PFSK-1 (cell line): ENCODE measurements around a stretch of chr17.

DNA sequence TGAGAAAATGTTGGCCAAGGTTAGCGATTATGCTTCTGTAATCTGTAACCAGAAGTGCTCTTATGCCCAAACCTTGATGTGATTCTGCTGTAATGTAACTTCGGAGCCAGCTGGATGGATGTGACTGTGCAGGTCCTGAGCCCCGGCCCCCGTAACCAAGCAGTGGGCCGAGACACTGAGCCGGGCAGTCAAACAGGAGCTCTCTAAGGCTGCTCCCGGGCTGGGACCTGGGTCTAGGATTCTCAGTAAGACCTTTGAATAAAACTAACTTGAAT, 22.8 kb downstream of the ENDOV start:
- RRBS: 77% methylated on average over 3 of the region's 7 CpGs

- RRBS: no CpG with 5 or more reads among the region's 14 CpGs
These were observed 18.3 kb upstream of the RPTOR start for GRCh38 chr17:80526341-80526802.

DNA sequence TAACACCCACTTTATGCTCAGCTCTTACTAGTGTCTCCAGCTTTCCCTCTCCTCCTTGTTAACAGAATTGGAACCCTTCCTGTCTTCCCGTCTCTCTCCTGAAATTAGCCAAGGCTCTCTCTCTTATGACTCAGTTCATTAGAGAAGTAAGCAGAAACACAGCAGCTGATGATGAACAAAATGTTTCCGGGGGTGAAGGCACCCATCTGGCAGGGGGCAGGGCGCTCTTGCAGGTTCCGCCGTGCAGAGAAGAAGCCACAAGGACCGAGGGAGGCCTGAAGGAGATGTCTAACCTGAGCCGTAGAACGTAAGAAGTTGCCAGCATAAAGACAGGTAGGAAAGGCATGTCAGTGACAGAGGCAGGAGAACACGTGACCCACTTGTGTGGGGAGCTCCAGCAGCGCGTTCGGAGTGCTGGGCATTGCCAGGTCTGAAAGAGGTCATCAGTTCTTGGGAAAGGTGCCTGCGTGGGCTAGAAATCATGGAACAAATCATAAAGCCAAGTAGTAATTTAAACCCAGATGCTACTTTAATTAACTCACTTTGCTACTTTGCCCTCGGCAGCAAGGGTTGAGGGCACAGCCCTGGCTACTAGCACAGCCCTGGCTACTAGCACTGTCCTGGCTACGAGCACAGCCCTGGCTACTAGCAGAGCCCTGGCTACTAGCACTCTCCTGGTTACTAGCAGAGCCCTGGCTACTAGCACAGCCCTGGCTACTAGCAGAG, 198.6 kb downstream of the RPTOR start:
- RRBS: no CpG with 5 or more reads among the region's 15 CpGs

- RRBS: no CpG with 5 or more reads among the region's 9 CpGs
These were observed 202.2 kb upstream of the CHMP6 start for GRCh38 chr17:80789303-80789986.

- RRBS: 100% methylated on average over 2 of the region's 25 CpGs
These were observed 20.2 kb upstream of the CHMP6 start for GRCh38 chr17:80971139-80972089.

DNA sequence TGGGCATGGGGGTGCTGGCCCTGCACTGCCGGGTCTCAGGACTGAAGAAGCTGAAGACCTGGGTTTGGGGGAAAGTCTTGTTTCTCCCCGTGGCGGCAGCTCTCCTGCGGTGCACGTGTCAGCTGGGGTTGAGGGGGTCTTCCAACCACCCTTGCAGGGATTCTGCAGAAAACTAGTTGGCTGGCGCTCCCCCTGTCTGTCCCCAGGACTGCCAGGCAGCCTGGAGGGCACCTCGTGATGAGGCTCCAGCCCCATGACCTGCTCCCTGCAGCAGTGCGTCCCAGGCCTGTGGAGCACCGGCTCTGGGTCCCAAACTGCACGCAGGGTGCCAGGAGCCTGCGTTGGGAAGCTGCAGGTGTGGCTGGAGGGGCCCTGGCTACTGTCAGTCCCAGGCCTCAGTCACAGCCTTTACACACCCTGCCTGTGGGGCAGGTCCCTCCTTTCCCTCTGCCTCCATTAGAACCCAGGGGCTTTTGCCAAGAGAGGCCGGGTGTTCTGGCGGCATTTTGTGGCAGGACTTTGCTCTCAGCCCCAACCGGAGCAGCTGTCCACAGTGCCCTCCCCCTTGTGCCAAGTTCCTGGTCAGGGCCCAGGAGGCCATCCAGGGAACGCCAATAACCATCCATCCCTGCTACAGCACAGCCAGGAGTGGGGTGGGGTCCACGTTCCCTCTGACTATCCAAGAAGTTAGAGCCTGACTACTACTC, 9.1 kb downstream of the CHMP6 start:
- RRBS: 89% methylated on average over 3 of the region's 16 CpGs

GRCh38 chr17:81044550-81045431, 9.8 kb downstream of the BAIAP2 start:
- RRBS: 0% methylated on average over 1 of the region's 35 CpGs

- RRBS: 95% methylated on average over 5 of the region's 42 CpGs
These were observed 52.1 kb downstream of the BAIAP2 start for GRCh38 chr17:81086757-81087824.

DNA sequence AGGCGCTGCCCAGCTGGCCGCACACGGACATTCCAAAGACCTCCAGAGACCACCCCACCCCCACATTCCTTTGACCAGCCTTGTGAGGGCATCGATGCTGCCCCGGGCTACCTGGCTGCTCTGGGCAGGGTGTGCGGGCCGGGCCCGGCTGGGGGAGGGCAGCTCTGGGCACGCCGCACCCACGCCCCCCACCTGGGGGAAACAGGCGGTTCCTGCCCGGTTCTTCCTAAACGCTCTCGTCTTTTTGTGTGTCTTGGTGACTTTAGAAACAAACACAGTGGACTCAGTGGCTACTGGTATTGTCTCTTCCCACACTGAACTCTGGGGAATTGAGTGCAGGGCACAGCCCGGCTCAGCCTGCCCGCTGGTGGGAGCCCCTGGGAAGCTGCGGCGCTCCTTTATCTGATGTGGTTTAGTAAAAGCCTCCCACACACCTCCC, 55.5 kb upstream of the PVALEF start:
- RRBS: 96% methylated on average over 7 of the region's 19 CpGs

DNA sequence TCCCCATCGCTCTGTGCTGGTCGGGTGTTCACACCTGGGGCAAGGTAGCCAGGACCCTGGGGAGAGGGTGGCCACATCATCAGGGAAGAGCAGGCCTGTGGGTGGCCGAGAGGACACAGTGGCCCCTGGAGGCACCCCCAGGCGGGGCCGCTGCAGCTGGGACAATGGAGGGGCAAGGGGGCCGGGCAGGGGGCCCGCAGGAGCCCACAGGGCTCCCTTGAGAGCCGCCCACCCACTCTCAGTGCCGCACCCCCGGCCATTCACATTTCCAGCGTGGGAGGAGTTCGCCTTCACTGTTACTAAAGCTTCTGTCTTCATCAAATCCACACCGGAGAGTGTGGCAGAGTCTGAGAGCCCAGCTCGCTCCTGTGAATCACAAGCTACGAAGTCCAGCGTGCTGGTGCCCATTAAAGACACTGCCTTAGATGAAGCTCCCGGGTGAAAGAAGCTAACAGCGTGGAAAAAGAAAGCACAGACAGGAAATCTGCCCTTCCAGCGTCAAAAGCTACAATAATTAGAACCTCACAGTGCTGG, 20.9 kb upstream of the PVALEF start:
- RRBS: 85% methylated on average over 10 of the region's 19 CpGs

DNA sequence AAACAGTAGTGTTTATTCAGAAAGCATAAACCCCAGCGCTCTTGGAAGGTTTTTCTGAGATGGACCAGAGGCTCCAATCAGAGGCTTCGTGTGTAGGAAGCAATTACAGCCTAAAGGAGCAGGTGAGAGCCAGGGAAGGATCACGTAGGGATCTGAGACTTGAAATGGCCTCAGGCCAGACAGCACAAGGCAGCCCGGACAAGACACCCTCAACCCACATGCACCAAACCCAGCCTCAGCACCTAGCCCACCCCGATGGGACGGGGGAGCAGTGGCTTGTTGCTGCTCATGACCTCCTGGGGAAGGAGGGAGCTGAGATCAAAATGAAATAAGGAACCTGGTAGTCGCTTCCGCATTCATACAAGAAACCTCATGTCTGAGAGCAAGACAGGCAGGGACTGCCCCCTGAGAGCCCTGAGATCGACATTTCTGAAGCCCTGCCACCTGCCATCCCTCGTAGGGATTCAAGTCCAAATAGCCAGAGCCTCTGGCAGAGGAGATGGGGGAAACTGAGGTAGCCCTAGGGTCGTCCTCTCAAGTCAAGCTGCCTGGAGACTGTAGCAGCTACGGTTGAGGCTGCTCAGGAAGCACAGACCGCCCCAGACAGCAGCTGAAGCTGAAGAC, 5.6 kb upstream of the CEP131 start:
- RRBS: no CpG with 5 or more reads among the region's 13 CpGs

- RRBS: 92% methylated on average over 4 of the region's 21 CpGs
These were observed 7.1 kb downstream of the NDUFAF8 start for GRCh38 chr17:81246125-81246715.

GRCh38 chr17:81251756-81253008, 13.1 kb downstream of the NDUFAF8 start:
- RRBS: no CpG with 5 or more reads among the region's 45 CpGs

- RRBS: 94% methylated on average over 10 of the region's 28 CpGs
These were observed 19.1 kb downstream of the NDUFAF8 start for GRCh38 chr17:81258133-81258785.

DNA sequence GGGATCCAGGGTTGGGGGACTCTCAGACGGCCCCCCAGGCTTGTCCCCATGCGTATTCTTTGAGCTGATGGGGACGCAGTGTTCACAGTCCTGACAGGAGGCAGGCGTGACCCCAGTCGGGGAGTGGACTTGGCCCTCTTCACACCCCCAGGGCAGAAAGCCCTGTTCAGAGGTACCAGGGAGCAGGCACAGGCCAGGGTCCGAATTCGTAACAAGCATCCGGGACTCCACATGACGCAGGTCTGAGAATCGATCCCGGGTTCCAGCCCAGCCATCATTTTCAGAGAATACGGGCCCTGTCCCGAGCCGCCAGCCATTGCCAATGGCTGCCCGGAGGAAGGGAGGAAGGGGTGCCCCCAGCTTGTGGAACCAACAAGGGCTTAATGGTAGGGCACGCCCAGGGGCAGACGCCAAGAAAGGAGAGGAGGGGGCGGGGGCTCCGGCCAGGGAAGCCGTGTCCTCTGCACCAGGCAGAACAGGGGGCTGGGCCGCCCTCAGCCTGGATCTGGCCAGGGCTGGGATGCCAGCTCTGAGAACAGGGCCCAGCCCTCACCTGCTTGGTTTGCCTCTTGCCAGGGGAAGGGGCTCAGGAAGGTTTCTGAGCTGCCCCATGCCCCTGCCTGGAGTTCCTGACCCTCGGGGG, 35.6 kb upstream of the SLC38A10 start:
- RRBS: 83% methylated on average over 8 of the region's 22 CpGs

- RRBS: 100% methylated on average over 1 of the region's 14 CpGs
These were observed 44.1 kb upstream of the SLC38A10 start for GRCh38 chr17:81338943-81339858.

- RRBS: no CpG with 5 or more reads among the region's 10 CpGs
These were observed 40.4 kb upstream of the BAHCC1 start for GRCh38 chr17:81354850-81355332.

- RRBS: no CpG with 5 or more reads among the region's 11 CpGs
These were observed 7.2 kb upstream of the BAHCC1 start for GRCh38 chr17:81388029-81388425.

GRCh38 chr17:81404485-81405053, 9.3 kb downstream of the BAHCC1 start:
- RRBS: no CpG with 5 or more reads among the region's 11 CpGs

DNA sequence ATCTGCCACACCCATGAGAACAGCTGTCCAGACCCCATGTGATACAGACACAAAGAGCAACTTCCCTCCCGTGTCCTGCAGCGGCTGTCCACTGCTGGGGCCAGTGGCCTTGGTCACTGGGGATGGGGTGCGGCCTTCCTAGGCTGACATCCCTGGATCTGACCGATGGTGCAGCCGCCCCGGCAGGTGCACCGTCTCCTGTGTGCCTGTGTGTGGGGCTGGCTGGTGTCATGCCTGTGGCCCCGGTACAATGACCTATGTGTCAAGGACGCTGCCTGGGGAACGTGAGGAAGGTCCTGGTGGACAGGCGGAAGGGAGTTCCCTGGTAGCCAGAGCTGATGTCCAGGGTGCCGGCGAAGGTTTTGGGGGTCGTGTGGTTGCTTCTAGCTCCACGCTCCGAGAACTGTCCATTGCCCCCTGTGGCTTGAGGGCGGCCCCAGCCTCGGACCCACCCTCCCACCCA, 36.9 kb downstream of the BAHCC1 start:
- RRBS: no CpG with 5 or more reads among the region's 18 CpGs